Measurements from ENCODE around the gene ANKRD13C.

DNA sequence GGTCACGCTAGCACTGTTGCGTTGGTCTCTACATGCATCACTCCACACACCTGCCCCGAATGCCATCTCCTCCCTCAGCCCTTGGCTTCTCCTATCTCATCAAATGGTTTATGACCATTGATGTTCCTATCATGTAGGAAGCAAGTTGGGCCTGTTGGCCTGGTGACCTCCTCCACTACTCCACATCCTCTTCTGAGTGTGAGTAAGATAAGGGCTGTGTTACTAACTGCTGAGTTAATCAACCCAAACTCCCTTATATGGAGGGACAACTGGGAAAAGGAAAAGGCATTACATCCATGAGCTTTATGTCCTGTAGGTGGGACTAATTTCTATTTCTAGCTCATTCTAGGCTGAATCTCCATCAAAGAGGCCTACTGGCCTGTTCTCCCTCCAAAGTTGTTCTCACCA, 57.6 kb downstream of the WLS start:
- PRO-cap: no peak
- RAMPAGE, long total RNA: no peak
- RRBS: no CpG with 5 or more reads among the region's 3 CpGs

- PRO-cap: no peak
- RAMPAGE, long total RNA: no peak
- RRBS: no CpG with 5 or more reads among the region's 4 CpGs
These were observed 304.4 kb upstream of the DEPDC1 start for GRCh38 chr1:68801311-68801741.

GRCh38 chr1:68923671-68924000, 426.8 kb upstream of the DEPDC1 start:
- PRO-cap: no peak
- RAMPAGE, long total RNA: no peak
- RRBS: no CpG with 5 or more reads among the region's 15 CpGs

GRCh38 chr1:70220791-70221185, 392 bp upstream of the SRSF11 start:
- PRO-cap: no peak
- RAMPAGE, long total RNA: no peak
- RRBS: no CpG with 5 or more reads among the region's 8 CpGs

DNA sequence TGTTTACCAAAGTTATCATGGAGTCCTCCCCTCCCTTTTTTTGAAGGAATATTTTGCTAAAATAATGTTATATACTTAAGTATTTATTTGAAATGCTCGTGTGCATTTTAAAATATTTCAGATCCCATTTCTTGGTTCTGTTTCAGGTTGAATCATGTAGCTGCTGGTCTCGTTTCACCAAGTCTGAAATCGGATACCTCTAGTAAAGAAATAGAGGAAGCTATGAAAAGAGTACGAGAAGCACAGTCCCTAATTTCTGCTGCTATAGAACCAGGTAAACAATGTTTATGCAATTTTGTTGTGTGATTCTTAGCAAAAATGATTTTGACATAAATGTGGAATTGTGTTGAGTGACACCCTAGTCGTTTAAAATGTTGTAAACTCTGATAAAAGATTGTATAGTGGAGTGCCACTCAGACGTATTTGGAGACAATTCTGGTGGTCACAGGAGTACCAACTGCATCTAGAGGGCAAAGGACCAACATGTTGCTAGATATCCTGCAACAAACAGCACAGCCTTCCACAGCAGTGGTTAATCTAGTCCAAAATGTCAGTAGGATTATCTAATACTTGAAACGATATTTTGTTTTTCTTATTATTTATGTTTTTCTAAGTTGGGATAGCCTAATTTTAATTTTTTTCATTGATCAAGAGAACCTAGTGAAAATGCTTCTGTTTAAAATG, 16.2 kb downstream of the SRSF11 start:
- PRO-cap: no peak
- RAMPAGE, long total RNA: no peak
- RRBS: no CpG with 5 or more reads among the region's 7 CpGs

DNA sequence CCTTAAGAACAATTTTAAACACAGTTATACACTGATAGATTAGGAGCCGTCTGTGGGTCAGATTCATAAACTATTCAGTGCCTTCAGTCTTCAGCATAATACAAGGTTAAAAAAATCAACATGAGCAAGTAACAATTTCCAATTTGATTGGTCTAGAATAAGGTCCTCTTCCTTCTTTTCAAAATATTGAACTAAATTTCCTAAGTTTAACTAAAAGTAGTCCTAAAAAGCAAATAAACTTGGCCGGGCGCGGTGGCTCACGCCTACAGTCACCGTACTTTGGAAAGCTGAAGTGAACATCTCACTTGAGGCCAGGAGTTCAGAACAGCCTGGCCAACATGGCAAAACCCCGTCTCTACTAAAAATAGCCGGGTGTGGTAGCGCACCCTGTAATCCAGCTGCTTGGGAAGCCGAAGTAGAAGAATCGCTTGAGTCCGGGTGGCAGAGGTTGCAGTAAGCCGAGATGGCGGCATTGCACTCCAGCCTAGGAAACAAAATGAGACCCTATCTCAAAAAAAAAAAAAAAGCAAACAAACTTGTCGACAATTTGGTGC, 15.7 kb downstream of the ANKRD13C start:
- PRO-cap: no peak
- RAMPAGE, long total RNA: no peak
- RRBS: 100% methylated on average over 2 of the region's 15 CpGs

GRCh38 chr1:70354589-70355455, at the start of gene ANKRD13C:
Gene ANKRD13C (minus strand): TSS chr1:70354722.
- PRO-cap: bidirectional peak, plus-strand start at chr1:70354817, minus-strand start at chr1:70354724
- RAMPAGE, long total RNA: no peak
- RRBS: no CpG with 5 or more reads among the region's 50 CpGs

DNA sequence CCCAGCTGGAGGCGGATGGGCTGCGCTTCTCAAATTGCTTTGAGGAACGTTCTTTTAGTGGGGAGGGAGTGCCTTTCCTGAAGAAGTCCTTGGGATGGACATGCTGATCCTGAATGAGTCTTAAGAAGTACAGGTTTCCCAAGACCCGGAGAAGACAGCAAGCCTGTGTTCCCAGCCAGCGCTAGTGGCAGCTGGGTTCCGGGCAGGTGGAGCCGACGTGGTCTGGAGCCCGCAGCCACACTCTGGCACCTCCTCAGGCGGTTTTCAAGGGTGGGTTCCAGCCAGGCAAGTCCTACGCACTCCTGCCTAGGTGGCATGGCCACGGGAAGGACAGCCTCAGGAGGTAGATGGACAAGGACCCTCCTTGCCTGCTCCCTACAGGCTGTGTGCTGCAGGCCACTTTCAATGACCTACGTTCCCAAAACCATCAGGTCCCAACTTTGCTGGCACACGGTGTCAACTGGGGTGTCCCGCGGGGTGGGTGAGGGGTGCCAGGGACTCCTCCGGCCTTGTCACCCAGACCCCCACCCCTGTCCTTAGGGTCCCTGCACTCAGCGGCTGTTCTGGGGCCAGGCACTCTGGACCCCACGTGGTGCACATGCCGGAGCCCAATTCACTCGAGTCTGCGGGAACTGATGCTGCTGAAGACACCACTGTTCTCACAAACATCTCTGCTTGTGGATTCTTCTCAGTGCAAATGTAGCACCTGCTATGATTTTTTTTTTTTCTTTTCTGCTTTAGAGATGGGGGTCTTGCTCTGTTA, 6.7 kb upstream of the PTGER3 start:
- PRO-cap: no peak
- RAMPAGE, long total RNA: no peak
- RRBS: 74% methylated on average over 5 of the region's 22 CpGs

DNA sequence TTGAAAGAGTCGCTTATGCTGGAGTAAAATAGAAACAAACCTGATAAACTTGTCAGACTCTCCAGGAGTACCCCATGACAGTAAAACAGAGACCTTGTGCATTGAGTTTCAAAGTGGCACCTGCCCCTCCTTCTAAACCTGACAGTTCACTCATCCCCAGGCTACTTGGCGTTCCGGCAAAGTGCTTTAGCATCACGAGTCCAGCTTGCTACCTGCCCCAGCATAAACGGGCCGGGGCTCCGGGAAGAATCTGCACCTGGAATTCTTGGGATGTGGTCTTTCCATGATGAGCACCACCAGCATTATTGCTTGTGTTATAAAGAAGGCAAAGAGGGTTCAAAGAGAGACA, 441 bp downstream of the NEGR1 start:
- PRO-cap: no peak
- RAMPAGE, long total RNA: no peak
- RRBS: 2% methylated on average over 4 of the region's 7 CpGs

GRCh38 chr1:72807126-72807562, 524.8 kb upstream of the NEGR1 start:
- PRO-cap: no peak
- RAMPAGE, long total RNA: no peak
- RRBS: no CpG with 5 or more reads among the region's 3 CpGs

GRCh38 chr1:74470761-74471241, 41.6 kb downstream of the LRRC53 start:
- PRO-cap: no peak
- RAMPAGE, long total RNA: no peak
- RRBS: no CpG with 5 or more reads among the region's 5 CpGs

GRCh38 chr1:74652396-74653106, 21.0 kb downstream of the ERICH3 start:
- PRO-cap: no peak
- RAMPAGE, long total RNA: no peak
- RRBS: no CpG with 5 or more reads among the region's 10 CpGs

DNA sequence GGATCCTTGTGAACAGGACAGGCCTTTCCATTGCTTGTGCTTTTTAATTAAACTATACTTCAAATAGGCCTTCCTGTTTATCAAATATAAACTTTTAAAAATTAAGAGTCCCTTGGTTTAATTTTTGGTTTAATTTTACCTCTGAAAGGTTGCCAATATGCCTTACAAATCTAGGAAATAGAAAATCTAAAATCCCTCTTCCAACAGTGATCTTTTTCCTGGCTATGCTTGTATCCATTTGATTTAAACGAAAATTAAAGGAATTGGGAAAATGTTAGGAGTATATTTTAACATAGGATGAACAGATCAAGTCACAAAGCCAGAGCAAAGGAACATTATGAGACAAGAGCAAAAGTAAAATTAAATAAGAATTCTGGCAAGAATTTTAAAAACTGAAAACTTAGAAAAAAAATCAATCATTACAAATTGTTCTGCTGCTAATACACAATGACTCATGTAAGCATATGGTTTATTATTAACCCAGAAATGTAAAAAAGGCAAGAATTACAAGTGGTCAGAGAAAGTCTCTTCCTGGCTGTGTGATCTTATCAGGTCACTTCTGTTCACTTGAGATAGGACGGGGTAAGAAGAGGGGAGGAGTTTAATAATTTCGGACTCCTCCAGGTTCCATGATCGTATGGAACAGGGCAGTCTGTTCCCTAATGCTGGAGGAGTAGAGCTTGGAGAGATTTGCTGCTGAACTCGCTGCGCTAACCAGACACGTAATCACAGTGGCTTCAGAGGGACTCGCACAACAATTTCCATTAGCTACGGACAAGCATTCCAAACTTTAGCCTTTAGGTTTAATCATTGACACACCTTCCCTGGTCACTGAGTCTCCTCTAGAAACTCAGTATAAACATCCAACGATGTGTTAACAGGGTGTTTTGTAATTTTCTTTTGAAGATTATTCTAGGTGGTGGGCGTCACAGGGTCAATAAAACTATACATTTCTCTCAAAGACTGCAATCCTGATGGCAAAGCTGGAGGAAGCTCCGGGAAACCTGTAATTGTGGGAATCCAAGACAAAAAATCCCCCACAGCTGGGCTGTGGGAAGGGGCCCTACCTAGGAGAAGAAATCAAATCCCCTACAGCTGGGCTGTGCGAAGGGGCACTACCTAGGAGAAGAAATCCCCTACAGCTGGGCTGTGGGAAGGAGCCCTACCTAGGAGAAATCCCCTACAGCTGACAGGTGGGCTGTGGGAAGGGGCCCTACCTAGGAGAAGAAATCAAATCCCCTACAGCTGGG, 1.4 kb downstream of the CRYZ start:
- PRO-cap: no peak
- RAMPAGE, long total RNA: no peak
- RRBS: no CpG with 5 or more reads among the region's 13 CpGs

- PRO-cap: no peak
- RAMPAGE, long total RNA: no peak
- RRBS: no CpG with 5 or more reads among the region's 2 CpGs
These were observed 88.9 kb downstream of the TYW3 start for GRCh38 chr1:74821863-74822271.

DNA sequence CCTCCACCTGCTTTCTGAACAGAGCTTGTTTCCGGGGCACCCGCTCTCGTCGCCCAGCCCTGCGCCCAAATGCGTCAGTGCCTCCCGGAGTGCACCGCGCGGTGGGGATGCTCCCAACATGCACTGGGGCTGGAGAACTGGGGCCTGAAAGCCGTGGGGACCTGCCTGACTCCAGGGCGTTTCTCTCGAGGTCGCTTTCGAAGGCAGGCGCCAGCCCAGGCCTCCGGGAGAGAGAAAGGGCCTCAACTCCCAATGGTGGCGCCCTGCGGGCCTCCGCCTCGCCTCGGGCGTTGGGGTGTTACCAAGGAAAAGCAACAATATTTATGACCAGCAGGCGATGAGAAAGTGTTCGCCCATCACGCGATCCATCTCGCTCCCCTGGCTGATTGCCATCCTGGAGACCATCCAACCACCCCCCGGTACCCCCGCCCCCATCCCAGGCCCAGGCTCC, 8.9 kb upstream of the LHX8 start:
- PRO-cap: no peak
- RAMPAGE, long total RNA: no peak
- RRBS: 22% methylated on average over 9 of the region's 30 CpGs

DNA sequence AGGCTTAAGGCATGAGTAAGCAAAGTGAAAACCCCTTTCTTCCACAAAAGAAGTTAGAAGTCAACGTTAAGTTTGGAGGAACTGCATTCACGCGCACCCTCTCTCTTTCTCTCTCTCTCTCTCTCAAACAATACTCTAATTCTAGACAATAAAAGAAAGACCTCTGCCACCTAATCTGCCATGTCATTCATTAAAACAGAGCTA, 22.0 kb downstream of the SLC44A5 start:
- PRO-cap: no peak
- RAMPAGE, long total RNA: no peak
- RRBS: no CpG with 5 or more reads among the region's 3 CpGs

- PRO-cap: no peak
- RAMPAGE, long total RNA: no peak
- RRBS: no CpG with 5 or more reads among the region's 16 CpGs
These were observed 1.4 kb downstream of the ACADM start for GRCh38 chr1:75725800-75726505.

- PRO-cap: no peak
- RAMPAGE, long total RNA: no peak
- RRBS: no CpG with 5 or more reads among the region's 3 CpGs
These were observed 3.9 kb downstream of the RABGGTB start for GRCh38 chr1:75789631-75790668.

DNA sequence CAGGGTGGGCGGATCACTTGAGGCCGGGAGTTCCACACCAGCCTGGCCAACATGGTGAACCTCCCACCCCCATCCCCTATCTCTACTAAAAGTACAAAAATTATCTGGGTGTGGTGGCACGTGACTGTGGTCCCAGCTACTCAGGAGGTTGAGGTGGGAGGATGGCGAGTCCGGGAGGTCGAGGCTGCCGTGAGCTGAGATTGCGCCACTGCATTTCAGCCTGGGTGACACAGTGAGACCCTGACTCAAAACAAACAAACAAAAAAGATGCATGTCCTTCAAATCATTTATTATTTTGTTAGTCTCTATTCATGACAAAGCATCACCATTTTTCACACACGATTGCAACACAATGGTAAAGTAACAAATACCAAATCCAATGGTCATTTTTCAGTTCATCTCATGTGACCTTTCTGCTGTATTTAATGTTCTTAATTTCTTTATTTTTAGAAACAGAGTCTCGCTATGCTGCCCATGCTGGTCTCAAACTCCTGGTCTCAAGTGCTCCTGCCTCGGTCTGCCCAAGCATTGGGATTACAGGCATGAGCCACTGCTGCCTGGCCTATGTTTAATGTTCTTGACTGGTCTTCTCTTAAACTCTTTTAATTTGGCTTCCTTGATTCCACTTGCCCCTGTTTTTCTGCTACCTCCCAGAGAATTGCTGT, 1.1 kb downstream of the MSH4 start:
- PRO-cap: no peak
- RAMPAGE, long total RNA: no peak
- RRBS: no CpG with 5 or more reads among the region's 11 CpGs

GRCh38 chr1:76106013-76106619, 31.6 kb downstream of the ST6GALNAC3 start:
- PRO-cap: no peak
- RAMPAGE, long total RNA: no peak
- RRBS: no CpG with 5 or more reads among the region's 1 CpG

Data from lung (tissue), 4 donors.